ENCODE data around the genes PRRT2 and MVP.

DNA sequence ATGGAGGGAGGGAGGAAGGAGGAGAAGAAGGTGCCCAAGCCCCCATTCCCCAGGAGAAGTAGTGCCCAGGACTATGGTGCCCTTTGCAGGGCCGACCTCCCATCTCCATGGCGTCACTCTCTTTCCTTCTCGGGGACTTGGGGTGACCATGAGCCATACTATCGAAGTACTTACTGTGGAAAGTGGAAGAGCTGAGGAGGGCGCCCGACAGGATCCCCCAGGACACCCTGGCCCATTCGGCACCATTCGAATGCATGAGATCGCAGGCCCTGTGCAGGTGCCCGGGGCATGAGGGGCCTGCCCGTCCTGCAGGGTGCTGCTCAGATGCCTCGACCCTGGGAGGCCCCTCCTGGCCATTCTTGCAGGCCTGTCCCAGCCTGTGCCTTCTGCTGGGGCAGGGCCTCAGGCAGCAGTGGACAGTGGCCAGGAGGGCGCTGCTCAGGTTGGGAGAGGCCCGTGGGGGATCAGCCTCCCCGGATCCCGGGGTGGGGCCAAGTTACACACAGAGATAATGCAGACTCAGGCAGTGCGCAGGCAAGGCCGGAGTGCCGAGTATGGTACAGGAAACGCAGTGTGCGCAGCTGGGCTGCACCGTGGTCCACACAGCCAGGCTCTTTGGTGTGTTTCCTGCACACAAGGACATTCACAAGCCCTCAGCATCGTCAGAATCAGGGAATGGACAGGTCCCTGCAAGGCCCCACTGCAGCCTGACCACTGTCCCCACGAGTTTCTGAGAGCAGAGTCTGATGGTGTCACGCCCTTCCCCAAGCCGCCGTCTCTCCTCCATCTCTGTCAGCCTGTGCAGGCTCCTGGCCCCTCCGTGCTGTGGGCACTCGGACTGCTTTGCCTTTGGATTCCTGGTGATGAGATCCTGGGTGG, 147.6 kb downstream of the LAT start:
- PRO-cap = no peak

- PRO-cap = no peak
Observed at GRCh38 chr16:29140313-29140968, 155.6 kb downstream of the LAT start.

DNA sequence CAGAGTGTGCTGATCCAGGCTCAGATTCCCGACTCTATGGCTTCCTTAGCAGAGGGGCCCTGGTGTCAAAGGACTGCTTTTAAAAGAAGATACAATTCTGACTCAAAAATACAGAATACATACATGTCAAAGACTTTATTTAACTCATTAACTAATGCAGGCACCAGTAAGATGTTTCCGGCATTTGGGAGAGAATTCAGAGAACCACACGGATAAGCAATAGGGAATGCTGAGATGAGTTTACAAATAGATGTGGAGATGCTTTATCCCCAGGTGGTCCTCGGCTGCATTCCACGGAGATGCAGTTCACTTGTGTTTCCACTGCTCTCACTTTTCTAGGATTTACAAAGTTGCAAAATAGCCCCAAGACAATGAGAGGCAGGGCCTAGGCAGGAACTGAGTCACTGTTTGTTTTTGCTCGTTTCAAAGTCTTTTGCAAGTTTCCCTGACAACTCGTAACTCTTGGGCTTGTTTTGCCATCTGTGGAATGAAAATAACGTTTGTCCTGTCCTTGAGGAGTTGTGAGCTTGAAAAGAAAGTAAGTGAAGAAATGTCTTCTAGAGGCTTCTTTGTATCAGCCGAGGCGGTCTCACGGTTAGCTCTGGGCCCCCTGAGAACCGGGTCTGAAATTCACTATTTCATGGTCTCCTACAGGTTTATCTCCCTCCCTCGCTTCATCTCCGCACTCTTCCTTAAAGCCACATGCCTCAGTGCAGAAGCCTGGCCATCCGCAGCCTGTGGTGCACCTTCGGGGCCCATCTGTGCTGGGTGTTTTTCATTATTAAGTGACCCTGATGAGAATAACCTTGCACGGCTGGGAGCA, 172.2 kb downstream of the LAT start:
- PRO-cap = no peak

DNA sequence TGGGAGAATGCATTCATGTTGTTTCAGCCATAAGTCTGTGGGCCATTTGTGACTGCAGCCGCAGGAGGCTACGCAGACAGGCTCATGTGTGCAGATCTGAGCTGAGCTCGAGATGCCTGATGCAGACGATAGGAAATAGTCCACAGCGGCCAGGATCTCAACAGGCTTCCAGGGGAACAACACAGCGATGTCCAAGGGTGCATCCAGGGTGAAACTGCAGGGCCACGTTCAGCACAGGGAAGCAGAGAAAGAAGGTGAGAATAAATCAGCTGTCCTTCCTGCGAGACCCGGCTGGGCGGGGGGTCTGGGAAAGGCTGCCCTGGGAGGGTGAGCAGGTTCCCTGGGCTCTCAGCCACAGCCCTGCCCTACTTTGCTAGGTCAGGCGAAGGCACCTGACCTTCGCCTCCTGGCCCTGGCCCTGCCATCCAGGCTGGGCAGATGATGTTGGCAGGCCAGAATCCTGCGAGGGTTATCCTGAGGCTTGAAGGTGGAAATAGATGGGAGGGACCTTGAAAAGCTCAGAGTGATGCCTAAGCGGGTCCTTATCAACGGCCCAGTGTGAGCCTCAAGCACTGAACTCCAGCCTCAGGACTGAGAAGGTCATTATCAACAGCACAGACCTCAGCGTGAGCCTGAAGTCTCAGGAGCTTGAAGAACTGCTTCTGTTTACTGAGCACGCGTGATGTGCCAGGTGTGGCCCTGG, 191.2 kb downstream of the LAT start:
- PRO-cap = no peak

DNA sequence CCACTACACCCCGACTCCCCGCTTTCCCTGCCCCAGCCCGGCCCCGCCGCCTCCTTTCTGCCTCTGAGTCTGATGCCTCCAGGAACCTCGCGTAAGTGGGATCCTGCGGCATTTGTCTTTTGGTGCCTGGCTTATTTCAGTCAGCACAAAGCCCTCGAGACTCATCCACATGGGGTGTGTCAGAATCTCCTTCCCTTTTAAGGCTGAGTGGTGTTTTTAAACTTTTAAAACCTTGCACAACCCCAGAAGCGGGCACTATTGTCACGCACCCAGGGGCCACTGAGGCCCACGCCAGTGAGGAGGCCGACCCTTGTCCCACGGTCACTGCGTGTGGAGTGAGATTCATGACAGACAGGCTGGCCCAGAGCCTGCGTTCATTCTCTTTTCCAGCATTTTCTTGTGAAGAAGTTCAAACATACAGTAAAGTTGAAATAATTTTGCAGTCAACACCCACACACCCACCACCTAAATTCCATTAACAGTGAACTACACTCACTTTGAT, 206.8 kb downstream of the NPIPB11 start:
- PRO-cap = unidirectional peak, minus-strand start at position 65 of the sequence

GRCh38 chr16:29220287-29220999, 186.1 kb downstream of the NPIPB11 start:
- PRO-cap = no peak

DNA sequence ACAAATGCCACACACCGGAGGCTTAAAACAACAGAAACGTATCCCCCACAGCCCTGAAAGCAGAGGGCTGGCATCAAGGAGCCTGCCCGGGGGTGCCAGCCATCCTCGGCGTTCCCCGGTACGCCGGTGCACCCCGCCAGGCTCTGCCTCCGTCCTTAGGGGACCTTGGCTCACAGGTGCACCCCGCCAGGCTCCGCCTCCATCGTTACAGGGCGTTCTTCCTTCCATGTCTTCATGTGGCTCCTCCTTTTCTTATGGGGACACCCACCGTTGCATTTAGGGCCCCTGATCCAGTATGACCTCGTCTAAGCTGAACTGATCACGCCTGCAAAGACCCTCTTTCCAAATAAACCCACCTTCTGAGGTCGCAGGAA, 151.5 kb downstream of the NPIPB11 start:
- PRO-cap = no peak

DNA sequence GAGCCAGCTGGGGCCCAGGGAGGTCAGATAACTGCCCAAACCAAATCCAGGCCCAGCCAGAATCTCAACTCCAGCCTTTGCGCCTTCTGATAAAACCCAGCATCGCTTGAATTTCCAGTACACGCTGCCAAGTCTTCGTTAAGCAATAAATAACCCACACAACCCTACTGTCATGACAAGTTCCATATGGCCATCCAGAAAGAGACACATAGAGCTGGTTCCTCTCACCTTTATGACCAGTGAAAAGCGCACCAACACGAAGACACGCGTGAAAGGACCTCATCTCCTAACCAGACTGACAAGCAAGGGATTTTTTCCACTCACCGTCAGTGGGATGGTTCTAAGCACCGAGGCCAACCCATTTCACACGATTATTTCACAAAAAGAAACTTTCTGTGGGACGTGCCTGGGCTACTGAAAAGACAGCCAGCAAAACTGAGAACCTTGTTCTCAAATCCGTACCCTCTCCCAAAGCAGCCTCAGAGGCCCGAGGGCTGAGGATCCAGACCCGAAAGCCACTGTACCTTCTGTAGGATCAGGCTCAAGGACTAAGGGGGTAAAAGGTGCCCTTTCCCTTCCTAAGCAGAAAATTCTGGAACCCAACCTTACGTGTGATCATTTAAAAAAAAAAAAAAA, 55.4 kb upstream of the SPN start:
- PRO-cap = no peak

- PRO-cap = bidirectional peak, plus-strand start at chr16:29812197, minus-strand start at chr16:29811944
Observed at GRCh38 chr16:29811754-29812901, at the start of gene PRRT2. Gene PRRT2, plus strand, starts transcription at chr16:29812193.

GRCh38 chr16:29820098-29820633, at the start of gene MVP:
Gene MVP, plus strand, starts transcription at chr16:29820462.
- PRO-cap = bidirectional peak, plus-strand start at chr16:29820473, minus-strand start at chr16:29820367

- PRO-cap = no peak
Observed at GRCh38 chr16:29824152-29824473, 3.9 kb downstream of the MVP start.

- PRO-cap = no peak
Observed at GRCh38 chr16:29861045-29861672, 1.9 kb downstream of the CDIPT start.

DNA sequence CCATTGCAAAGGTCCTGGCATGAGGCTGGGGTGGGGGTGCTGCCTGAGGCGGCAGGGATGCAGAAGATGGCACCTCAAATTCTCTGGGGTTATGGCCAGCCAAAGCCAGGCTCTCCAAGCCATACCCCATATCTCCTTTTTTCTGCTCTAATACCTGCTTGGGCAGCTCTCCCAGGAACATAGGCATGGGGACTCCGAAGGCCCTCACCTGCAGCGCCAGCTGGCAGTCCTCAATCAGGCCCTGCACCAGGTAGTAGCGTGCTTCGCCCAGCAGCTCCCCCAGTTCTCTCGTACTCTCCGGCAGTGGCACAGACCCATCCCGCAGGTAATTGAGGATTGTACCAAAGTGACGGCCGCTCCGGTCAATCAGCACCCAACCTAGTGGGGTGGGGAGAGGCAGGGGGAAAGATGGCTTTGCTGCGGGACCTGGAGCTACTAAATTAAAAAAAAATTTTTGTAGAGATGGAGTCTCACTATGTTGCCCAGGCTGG, 3.0 kb downstream of the KCTD13 start:
- PRO-cap = no peak

- PRO-cap = unidirectional peak, minus-strand start at chr16:29962777
Observed at GRCh38 chr16:29962560-29963088, 745 bp downstream of the TMEM219 start.

- PRO-cap = no peak
Observed at GRCh38 chr16:29994741-29995536, 478 bp downstream of the HIRIP3 start.

- PRO-cap = no peak
Observed at GRCh38 chr16:29996718-29997195, 716 bp downstream of the INO80E start.

DNA sequence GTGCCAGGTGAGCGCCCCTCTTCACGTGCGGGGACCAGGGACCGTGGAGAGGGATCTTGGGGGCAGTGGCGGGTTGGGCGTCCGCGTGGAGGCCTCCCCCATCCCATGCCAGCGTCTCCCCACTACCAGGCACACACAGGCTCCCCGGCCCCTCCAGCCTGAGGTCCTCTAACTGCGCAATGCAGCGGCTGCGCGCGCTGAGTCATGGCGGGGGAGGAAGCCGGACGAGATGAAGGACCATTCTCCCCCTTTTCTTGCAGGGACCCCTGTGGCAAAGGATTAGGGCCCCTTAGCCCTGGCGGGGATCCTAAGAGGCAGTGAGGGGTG, 324 bp downstream of the ALDOA start:
- PRO-cap = bidirectional peak, plus-strand start at position 205 of the sequence, minus-strand start at position 170 of the sequence

GRCh38 chr16:30082379-30082760, 6.6 kb downstream of the PPP4C start:
- PRO-cap = no peak

DNA sequence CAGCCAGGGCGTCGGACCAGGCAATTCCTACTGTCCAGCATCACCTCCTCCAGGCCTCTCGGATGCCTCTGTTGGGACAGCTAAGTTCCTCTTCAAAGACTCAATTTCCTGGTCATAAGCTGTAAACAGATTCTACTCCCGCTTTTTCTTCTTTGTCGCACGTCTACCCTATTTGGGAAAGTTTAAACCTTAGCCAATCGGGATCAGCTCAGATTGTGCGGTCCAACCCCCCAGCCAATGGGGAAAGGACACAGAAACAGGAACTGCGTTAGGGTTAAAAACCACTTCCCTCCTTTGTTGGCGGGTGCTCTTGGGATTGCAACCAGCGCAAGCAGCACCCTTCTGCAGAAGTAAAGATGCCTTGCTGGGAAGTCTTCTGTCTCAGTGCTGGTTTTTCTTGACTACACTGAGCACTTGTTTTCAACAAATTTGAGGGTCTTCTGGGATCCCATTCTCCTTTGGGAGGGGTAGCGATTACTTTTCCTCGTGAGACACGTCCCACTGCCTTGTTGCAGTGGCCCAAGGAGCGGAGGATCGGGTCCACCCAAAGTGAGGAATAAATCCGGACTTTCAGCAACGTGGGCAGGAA, 863 bp upstream of the YPEL3 start:
- PRO-cap = no peak

- PRO-cap = no peak
Observed at GRCh38 chr16:30276191-30276561, 27.9 kb upstream of the NPIPB13 start.

Data from trachea (tissue), 1 donor.